Metastatic Breast Carcinoma in the Brain (tissue), 10 donors: ENCODE data around the genes H2AC4 and H4C8.

- PRO-cap, 10 experiments, result no peak in any of the 10 experiments
These were observed 73.9 kb downstream of the ALDH5A1 start for GRCh38 chr6:24568640-24569091.

DNA sequence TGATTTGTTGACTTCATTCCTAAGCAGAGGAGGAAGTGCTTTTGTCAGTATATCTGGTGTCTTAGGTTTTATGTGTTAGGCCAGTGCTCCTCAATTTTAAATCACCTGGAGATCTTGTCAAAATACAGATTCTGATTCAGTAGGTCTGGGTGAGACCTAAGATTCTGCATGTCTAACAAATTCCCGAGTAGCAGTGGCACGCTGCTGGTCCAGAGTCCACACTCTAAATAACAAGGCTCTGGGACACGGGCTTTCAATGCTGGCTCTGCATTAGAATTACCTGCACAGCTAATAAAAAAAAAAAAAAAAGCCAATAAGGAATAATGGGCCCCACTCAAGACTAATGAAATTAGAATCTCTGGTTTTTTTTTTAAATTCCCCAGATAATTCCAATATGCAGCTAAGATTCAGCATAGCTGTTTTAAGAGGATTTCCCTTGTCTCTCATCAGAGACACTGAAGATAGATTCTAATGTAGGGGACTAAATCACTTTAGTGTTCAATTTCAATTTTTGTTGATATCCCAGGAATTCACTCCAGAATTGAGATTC is 2.6 kb downstream of the TDP2 start:
- PRO-cap, 10 experiments, result no peak in any of the 10 experiments

- PRO-cap, 10 experiments, result no peak in any of the 10 experiments
These were observed 437 bp downstream of the C6orf62 start for GRCh38 chr6:24718545-24718888.

- PRO-cap, 10 experiments, result no peak in any of the 10 experiments
These were observed 3.8 kb upstream of the CARMIL1 start for GRCh38 chr6:25275253-25275802.

- PRO-cap, 10 experiments, result no peak in any of the 10 experiments
These were observed 53.0 kb downstream of the CARMIL1 start for GRCh38 chr6:25332058-25332770.

- PRO-cap, 10 experiments, result peak in 2 of 10 experiments; most common minus-strand start chr6:25710319 (in 2)
These were observed 16.2 kb downstream of the H2AC1 start for GRCh38 chr6:25710212-25710425.

DNA sequence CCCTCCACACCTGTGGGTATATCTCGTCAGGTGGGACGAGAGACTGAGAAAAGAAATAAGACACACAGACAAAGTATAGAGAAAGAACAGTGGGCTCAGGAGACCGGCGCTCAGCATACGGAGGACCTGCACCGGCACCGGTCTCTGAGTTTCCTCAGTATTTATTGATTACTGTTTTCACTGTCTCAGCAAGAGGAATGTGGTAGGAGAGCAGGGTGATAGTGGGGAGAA is 6.1 kb upstream of the SLC17A4 start:
- PRO-cap, 10 experiments, result no peak in any of the 10 experiments

DNA sequence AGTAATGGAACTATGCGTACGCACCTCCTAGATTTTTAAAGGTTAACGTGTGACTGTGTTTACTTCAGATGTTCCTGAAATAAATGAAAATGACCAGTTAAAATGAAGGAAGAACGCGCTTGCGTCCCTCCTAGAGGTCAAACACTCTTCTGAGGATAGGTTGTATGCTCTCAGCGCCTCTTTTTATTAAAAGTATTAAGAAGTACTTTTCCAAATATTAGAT is 24.6 kb downstream of the H1-1 start:
- PRO-cap, 10 experiments, result no peak in any of the 10 experiments

DNA sequence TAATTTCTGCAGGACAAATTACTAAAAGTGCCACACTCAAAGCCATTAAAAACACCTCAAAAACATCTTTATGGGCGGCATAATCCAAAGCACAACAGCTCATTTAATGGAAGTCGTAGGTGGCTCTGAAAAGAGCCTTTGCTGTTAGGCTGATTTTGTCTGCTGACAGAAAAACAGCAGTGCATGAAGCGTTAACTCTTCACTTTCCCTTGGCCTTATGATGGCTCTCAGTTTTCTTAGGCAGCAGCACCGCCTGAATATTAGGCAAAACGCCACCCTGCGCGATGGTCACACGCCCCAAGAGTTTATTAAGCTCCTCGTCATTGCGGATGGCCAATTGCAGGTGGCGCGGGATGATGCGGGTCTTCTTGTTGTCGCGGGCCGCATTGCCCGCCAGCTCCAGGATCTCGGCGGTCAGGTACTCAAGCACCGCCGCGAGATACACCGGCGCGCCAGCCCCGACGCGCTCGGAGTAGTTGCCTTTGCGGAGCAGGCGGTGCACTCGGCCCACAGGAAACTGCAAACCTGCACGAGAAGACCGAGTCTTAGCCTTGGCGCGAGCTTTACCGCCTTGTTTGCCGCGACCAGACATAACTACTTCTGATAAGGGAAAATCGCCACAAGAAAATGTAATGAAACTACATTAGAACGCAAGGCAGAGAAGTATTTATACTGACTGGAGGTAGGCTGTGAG is at the start of gene H2AC4:
Gene H2AC4 (minus strand): TSS at position 642 of the 694 bp plus-strand sequence.
- PRO-cap, 10 experiments, result peak in 9 of 10 experiments; most common plus-strand start position 336 of the sequence (in 5); most common minus-strand start position 640 of the sequence (in 5)

DNA sequence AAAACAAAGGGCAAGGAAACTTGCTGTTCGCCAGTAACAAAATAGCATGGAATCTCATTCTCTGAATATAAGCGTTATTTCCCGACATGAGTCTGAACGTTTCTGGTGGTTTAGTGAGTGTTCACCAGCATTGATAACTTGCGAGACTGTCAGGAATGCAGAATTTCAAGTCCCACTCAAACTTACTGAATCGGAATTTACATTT is 369 bp upstream of the H3C3 start:
- PRO-cap, 10 experiments, result peak in 4 of 10 experiments; most common minus-strand start position 104 of the sequence (in 4)

GRCh38 chr6:26126679-26127492 is 2.9 kb downstream of the H2AC6 start:
- PRO-cap, 10 experiments, result peak in 1 of 10 experiments; most common plus-strand start chr6:26127285 (in 1)

GRCh38 chr6:26182977-26183524 is 510 bp upstream of the H2BC6 start:
- PRO-cap, 10 experiments, result no peak in any of the 10 experiments

DNA sequence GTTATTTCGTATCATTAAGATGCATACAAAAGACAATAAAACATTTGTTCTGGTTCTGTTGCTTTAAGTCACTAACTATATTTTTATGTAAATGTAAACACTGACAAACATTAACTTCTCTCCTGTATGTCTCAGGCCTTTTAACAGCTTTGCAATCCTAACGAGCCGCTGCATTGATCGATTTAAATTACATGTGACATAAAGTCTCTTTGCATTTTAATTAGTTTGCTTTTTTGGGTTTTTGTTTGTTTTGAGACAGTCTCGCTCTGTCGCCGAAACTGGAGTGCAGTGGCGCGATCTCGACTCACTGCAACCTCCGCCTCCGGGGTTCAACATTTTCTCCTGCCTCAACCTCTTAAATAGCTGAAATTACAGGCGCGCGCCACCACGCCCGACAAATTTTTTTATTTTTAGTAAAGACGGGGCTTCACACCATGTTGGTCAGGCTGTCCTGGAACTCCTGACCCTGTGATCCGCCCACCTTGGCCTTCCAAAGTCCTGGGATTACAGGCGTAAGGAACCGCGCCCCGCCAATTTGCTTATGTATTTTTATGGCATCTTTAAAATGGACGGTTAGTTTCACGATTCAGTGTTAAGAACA is 893 bp downstream of the H2AC7 start:
- PRO-cap, 10 experiments, result peak in 9 of 10 experiments; most common plus-strand start position 413 of the sequence (in 3); most common minus-strand start position 331 of the sequence (in 9)

- PRO-cap, 10 experiments, result peak in 2 of 10 experiments; most common minus-strand start chr6:26220390 (in 2)
These were observed 3.5 kb downstream of the H2AC8 start for GRCh38 chr6:26220207-26220566.

GRCh38 chr6:26241007-26241586 is 904 bp downstream of the H4C6 start:
- PRO-cap, 10 experiments, result peak in 6 of 10 experiments; most common plus-strand start chr6:26241478 (in 1); most common minus-strand start chr6:26241153 (in 2)

- PRO-cap, 10 experiments, result peak in 6 of 10 experiments; most common plus-strand start chr6:26272442 (in 3); most common minus-strand start chr6:26272678 (in 5)
These were observed 517 bp upstream of the H2BC10 start for GRCh38 chr6:26272049-26272779.

- PRO-cap, 10 experiments, result peak in 10 of 10 experiments; most common plus-strand start chr6:26285681 (in 6); most common minus-strand start chr6:26285585 (in 6)
These were observed at the start of gene H4C8 for GRCh38 chr6:26285009-26286153. Gene H4C8, minus strand, starts transcription at chr6:26285534.

DNA sequence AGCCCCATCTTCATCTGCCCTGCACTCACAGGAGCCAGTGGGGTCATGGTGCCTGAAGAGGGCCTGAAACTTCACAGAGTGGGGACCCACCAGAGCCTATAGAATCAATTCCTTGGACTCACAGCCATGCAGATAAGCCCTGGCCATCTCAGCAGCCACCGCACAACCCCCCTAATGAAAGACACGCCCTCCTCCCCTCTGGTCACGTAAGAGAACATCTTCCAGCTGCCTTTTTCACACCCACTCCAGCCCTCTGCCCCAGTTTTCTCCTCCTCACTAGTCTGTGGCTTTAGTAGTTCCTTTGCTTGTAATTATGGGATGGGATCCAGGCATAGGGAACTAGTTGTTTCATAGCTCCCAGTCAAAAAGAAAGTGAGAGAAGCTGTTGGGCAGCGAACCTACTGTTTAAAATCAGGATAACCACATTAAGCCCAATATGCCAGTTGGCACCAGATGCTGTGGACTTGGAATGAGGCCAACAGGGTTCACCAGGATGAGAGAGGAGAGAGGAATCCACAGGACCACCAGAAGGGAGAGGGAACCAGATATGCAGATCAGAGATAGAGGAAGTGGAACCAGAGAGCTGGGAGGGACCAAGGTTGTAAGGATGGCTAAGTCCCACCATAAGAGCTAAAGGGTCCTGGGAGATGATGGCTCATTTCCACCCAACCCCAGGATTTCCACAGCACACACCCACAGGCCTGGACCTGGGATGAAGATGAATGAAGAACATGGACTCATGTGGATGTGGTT is 9.0 kb upstream of the BTN3A1 start:
- PRO-cap, 10 experiments, result no peak in any of the 10 experiments

DNA sequence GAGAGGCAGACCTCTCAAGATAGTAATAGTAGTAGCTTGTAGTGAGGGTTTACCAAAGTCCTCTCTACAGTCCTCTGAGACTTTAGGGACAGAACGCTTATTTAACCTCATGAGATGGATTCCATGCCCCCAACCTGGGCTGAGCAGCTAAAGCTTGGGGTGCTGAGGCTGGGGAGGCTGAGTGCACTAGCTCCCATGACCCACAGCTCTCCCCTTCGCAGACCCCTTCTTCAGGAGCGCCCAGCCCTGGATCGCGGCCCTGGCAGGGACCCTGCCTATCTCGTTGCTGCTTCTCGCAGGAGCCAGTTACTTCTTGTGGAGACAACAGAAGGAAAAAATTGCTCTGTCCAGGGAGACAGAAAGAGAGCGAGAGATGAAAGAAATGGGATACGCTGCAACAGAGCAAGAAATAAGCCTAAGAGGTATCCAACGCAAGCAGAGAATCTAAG is 7.7 kb downstream of the BTN3A3 start:
- PRO-cap, 10 experiments, result no peak in any of the 10 experiments

DNA sequence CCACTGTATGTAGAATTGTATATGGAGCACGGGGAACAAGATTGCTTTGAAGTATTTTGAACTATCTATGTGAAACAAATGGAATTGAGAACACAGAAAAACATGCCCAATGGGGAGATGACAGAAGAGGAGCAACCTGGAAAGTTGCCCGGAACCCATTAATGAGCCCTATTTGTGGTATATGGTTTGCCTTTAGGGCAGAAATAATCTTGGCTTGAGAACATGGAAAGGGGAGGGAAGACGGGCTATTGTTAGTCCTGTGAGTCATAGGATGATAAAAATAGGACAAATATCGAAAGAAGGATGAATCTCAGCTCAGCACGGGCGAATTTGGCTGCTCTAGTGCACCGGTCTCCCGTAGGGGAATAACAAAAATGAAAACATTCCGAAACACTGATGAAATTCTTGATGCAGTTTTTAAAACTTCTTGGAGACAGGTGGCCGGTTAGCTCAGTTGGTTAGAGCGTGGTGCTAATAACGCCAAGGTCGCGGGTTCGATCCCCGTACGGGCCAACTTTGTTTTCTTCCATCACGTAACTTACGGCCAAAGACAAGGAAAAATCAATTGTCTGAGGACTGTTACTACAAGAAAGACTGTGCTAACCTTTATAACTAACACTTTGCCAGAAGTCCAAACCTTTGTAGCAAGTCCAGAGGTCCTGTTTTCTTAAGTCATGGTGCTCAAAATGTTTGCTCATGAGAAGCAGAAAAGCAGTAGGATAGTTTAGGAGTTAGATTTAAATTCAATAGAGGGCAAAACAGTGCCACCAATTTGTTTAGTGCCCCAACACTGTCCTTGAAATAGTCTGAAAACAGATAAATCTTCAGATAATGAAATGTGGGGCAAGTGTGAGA is 15.7 kb downstream of the HMGN4 start:
- PRO-cap, 10 experiments, result peak in 9 of 10 experiments; most common plus-strand start position 433 of the sequence (in 7)